Karpas-422 (cell line): Measurements from ENCODE around the genes ITM2A, FAM133A and SRPX2.

DNA sequence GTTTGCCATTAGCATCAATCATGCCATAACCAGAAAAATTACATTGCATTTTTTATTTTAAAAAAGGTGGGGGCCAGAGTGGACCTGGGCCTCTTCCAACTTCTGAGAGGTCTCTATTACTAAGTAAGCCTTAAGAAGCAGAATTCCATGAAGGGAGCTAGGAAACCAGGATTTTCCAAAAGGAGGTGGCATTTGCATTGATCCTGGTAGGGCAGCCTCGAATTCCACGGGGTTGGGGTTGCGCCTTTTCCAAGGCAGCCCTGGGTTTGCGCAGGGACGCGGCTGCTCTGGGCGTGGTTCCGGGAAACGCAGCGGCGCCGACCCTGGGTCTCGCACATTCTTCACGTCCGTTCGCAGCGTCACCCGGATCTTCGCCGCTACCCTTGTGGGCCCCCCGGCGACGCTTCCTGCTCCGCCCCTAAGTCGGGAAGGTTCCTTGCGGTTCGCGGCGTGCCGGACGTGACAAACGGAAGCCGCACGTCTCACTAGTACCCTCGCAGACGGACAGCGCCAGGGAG, 400 bp upstream of the PGK1 start:
- PRO-cap, result bidirectional peak, plus-strand start outside the sequence, minus-strand start at position 353 of the sequence
- RAMPAGE, long total RNA, result no peak

DNA sequence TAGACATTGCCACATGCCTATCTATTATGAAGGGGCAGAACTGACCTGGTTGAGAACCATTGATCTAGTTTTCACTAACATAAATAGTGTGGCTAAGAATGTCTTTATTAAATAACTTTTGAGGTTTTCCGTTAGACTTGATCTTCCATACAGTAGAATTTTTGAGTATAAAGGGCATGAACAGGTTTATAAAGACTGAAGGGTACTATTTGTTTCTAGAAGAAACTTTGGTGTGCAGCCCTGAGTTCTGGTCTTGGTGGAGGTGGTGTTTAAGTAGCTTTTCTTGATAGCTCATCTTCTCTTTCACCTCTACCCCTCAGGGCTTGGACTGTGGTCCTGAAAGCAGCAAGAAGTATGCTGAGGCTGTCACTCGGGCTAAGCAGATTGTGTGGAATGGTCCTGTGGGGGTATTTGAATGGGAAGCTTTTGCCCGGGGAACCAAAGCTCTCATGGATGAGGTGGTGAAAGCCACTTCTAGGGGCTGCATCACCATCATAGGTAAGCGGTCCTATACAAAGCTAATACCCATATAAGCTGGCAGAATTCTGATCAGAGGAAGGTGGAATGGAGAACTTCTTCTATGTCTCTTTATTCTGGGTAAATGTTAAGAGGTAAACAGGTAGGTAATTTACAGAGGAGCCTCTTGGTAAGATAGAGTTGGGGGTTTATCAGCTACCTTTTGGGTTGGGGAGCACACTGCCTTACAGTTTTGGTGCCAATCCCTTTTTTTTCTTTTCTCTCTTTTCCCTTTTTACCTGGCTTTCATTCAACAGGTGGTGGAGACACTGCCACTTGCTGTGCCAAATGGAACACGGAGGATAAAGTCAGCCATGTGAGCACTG, 14.7 kb downstream of the TAF9B start:
- PRO-cap, result no peak
- RAMPAGE, long total RNA, result no peak

DNA sequence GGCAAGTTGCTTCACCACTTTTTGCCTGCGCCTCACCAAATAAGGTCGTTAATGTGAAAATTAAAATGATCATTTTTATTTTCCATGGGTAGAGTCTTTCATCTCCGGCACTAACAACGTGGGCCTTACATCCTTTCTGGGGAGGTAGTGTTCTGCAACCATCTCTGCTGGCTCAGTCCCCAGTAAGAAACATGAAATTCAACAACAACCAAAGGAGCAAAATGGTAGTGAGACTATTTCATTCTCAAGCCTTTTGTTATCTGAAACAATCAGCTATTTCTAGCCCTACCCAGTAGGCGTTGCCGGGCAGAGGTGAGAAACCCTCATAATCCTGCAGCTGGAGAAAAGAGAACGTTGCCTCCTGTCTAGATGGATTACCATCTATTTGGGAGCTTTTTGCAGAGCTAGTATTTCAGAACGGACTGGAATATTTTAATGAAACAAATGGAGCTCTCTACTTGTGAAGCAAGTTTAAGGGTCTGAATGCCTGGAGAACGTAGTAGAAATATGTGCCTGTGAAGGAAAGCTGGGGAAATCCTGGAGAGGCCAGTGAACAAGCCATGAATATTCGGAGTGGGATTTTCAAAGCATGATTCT, 66.4 kb upstream of the GPR174 start:
- PRO-cap, result no peak
- RAMPAGE, long total RNA, result no peak

- PRO-cap, result no peak
- RAMPAGE, long total RNA, result no peak
These were observed at the start of gene ITM2A for GRCh38 chrX:79366725-79367836. Gene ITM2A (minus strand): TSS chrX:79367334.

- PRO-cap, result no peak
- RAMPAGE, long total RNA, result no peak
These were observed 178.4 kb downstream of the BRWD3 start for GRCh38 chrX:80631338-80631694.

GRCh38 chrX:80774377-80775296, 35.0 kb downstream of the BRWD3 start:
- PRO-cap, result no peak
- RAMPAGE, long total RNA, result no peak

DNA sequence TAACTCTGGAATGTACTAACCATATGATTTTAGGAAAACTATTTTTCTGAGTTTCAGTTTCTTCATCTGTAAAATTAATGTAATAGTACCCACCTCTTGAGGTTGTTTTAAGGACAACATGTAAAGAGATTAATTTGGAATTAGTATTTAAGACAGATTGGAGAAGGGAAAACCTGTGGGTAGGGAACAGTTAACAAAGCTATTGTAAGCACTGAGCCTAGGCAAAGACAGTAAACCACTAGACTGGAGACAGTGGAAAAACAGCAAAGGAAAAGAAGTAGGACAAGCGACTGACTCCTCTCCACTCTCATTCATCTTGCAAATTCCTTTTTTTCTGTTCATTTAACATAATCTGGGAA, 843 bp downstream of the HMGN5 start:
- PRO-cap, result no peak
- RAMPAGE, long total RNA, result no peak

GRCh38 chrX:81238420-81238650, 36.4 kb downstream of the SH3BGRL start:
- PRO-cap, result no peak
- RAMPAGE, long total RNA, result no peak

DNA sequence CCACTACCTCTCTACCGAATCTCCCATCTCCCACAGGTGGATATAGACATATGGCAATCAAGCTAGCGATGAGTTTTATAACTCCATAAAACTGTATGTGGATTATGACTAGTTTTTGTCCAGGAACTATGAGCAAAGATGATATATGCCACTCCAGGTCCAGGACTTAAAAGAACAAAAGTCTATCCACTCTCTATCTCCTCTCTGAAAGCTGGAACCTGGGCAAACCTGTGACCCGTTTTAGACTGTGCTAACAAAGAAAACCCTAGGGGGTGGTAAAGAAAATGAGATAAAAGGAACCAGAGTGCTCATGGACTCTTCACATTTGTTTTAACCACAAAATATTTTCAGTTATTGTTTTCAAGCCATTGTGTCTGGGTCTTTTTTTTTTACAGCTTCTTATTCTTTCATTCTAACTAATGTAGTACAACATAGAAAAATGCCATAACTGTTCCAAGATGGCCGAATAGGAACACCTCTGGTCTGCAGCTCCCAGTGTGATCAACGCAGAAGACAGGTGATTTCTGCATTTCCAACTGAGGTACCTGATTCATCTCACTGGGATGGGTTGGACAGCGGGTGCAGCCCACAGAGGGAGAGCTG, 45.3 kb downstream of the CHM start:
- PRO-cap, result no peak
- RAMPAGE, long total RNA, result no peak

DNA sequence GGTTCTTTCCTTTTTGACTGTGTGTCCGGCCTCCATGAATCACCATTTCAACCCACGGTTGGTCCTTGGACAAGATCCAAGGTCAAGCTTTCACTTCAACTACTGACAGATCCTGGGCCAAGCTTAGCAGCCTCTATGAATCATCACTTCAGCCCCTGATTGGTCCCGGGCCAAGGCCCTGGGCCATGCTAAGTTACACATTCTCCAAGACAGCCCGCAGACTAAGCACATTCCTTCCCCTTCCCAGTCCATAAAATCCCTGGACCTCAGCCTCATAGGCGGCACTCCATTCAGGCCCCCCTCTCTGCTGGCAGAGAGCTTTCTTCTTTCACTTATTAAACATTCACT, 108.1 kb upstream of the KLHL4 start:
- PRO-cap, result no peak
- RAMPAGE, long total RNA, result no peak

- PRO-cap, result no peak
- RAMPAGE, long total RNA, result no peak
These were observed 382.6 kb upstream of the TGIF2LX start for GRCh38 chrX:89539080-89539503.

DNA sequence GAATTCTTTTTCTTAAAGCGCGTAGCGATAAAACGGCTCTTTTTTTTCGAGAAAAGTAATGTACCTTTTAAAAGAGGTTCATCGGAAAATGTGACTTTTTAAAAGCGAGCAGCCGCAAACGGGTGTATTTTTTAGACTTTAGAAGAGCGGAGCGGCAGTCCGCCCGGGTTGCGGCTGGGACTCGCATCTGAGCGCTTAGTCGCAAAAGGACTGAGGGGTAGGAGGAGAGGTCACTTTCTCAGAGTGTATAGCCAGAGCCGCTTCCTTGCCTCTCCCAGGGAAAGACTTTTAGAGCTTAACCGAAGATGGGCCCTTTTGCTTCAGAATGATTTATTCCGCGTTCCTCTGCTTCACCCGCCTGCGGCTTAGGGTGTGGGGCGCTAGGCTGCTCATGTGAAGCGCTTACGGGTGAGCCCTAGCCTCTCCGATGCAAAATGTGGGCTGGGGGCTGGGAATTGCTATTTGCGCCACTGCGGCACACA, 1.5 kb downstream of the PCDH11X start:
- PRO-cap, result no peak
- RAMPAGE, long total RNA, result no peak

- PRO-cap, result no peak
- RAMPAGE, long total RNA, result no peak
These were observed 326.0 kb downstream of the PCDH11X start for GRCh38 chrX:92105114-92105718.

DNA sequence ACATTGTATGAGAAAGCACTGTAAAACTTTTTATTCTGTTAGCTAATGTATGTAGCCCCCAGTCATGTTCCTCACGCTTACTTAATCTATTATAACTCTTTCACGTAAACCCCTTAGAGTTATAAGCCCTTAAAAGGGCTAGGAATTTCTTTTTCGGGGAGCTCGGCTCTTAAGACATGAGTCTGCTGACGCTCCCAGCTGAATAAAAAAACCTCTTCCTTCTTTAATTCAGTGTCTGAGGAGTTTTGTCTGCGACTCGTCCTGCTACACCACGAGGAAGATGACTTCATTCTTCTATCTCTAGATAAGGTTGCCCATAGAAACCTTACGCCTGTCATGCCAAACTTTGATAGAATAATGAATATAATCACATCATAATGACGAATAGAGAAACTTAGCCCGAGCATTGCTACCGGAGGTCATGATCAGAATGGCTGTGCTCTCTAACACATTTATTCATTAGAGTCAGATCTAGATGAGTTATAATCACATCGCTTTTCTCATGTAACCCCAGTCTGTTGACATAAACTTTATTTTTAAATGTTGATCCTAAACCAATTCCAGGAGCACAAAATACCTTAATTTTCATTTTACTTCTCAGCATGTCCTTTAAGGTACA, 235.0 kb downstream of the NAP1L3 start:
- PRO-cap, result no peak
- RAMPAGE, long total RNA, result no peak

- PRO-cap, result no peak
- RAMPAGE, long total RNA, result no peak
These were observed at the start of gene FAM133A for GRCh38 chrX:93673847-93674558. Gene FAM133A (plus strand): TSS chrX:93674206.

- PRO-cap, result no peak
- RAMPAGE, long total RNA, result no peak
These were observed 146.3 kb upstream of the DIAPH2 start for GRCh38 chrX:96538226-96538805.

GRCh38 chrX:100593749-100594190, 9.0 kb downstream of the TNMD start:
- PRO-cap, result no peak
- RAMPAGE, long total RNA, result no peak

DNA sequence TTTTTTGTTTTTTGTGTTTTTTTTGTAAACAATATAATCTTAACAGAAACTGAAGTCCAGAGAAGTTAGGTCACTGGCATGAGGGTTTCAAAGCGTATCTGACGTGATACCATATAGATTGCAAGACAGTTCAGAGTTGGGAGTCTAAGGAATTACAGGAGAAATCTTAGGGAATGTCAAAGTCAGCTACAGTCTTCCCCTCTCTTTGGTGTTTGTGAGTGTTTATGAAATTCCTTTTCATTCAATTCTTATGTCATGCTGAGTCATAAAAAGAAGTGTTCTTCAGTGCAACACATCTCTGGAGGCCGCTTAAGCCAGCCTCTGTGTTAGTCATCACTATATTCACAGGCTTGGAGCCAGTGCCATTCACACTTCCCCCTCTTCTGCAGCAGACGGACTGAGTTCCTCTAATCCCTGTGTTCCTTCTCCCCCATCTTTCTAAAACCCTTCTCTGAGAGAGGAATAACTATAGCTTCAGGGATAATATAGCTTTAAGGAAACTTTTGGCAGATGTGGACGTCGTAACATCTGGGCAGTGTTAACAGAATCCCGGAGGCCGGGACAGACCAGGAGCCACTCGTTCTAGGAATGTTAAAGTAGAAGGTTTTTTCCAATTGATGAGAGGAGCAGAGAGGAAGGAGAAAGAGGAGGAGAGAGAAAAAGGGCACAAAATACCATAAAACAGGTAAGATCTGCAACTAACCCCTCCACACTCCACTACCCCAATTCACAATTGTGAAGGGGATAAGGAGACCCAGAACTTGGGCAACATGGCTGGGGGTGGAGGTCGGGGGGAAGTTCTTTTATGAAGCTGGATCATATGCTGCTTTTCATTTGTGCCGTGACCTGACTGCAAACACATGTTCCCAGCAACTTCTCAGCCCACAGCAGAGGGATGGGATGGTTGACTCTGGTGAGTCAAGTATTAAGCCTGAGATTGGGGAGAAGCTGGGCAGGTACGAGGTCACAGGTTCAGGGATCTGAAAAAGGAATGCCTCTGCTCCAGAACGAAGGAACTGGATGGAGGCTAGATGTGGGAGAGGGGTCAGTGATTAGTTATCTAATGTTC, at the start of gene SRPX2:
SRPX2 (plus strand) TSS at position 369 of the 1,069 bp plus-strand sequence.
- PRO-cap, result no peak
- RAMPAGE, long total RNA, result no peak

- PRO-cap, result no peak
- RAMPAGE, long total RNA, result no peak
These were observed 4.7 kb downstream of the SRPX2 start for GRCh38 chrX:100648804-100649023.

- PRO-cap, result no peak
- RAMPAGE, long total RNA, result no peak
These were observed 5.1 kb downstream of the SRPX2 start for GRCh38 chrX:100649024-100649508.